Occipital lobe (tissue), 2 donors: ENCODE measurements around the genes OR1J2, ZBTB6, ZBTB26, STRBP, CRB2 and ADGRD2.

GRCh38 chr9:122001486-122001883 is 91.6 kb downstream of the TTLL11 start:
- RAMPAGE, long total RNA: no peak

DNA sequence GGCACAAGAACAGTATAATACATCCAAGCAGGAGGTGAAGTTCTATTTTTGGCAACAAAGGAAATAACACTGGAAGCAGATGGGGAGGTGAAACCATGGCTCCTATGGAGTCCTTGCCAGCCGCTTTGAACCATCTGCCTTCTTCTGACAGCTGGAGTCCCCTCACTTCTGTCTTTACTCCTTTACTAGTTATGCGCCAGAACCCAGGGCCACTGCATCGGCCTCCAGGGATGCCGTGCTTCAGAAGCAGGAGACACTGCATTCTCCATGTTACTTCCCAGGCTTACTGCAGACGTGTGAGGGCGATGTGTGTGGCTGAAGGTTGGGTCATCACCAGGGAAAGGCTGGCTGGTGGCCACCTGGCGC is 77.8 kb downstream of the TTLL11 start:
- RAMPAGE, long total RNA: no peak

- RAMPAGE, long total RNA: no peak
Observed at GRCh38 chr9:122252581-122253284, 11.9 kb downstream of the RBM18 start.

- RAMPAGE, long total RNA: no peak
Observed at GRCh38 chr9:122348394-122348691, 22.5 kb upstream of the PTGS1 start.

GRCh38 chr9:122510433-122510941 is at the start of gene OR1J2:
OR1J2 (plus strand) TSS chr9:122510802.
- RAMPAGE, long total RNA: no peak

DNA sequence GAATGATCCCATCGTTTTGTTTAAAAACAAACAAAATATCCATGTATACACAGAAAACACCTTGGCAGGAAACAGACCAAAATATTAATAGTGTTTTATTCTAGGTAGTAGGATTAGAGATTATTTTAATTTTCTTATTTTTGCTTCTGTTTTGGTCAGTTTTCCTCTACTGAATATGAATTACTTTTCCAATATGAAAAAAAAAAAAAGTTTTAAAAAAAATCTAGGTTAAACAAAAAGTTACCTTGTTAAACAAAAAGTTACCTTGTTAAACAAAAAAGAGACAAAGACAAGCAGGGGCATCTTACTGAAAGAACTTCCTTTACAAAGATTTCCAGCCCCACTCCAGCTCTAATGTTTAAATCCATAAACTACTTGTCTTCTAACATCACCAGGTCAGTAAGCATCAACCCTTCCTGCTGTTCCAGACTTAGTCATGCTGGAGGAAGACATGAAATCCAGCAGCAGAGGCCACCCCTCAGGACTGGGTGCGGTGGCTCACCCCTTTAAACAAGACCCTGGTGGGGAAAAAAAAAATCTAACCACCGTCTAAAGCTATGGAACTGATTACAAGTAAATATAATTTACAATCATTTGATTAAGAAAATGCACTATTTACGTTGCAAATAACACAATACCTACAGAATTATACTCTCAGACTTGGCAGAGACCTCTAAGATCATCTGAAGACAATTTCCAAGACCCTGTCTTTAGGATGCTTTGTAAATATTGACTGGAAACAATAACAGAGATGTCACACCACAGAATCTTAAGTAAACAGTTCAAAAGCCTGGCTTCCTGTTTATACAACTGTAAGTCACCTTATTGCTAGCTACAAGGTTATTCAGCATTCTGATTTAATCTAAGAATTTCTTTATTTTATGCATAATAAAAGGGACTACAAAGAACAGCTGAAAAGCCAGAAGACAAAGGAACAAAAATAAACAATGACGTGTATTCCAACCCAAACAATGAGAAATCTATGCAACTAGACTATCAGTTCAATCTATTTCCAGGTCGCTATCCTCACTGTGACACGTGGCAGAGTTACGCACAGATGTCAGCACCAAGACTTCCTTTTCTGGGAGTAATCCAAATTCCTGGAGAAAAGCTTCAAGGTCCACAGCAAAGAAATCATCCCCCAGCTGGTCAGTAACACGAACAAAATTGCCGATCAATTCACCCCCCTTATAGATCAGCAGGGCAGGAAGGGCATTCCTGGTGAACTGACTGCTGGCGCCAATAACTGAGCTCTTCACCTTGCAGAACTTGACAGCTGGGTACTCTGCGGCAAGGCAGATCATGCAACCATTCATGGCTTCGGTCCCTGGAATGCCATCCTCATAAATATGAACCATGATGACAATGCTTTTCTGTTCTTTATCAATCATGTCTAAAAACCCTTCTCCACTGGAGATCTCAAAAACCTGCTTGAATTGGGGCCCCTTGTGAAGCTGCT is 8.8 kb downstream of the PDCL start:
- RAMPAGE, long total RNA: no peak

DNA sequence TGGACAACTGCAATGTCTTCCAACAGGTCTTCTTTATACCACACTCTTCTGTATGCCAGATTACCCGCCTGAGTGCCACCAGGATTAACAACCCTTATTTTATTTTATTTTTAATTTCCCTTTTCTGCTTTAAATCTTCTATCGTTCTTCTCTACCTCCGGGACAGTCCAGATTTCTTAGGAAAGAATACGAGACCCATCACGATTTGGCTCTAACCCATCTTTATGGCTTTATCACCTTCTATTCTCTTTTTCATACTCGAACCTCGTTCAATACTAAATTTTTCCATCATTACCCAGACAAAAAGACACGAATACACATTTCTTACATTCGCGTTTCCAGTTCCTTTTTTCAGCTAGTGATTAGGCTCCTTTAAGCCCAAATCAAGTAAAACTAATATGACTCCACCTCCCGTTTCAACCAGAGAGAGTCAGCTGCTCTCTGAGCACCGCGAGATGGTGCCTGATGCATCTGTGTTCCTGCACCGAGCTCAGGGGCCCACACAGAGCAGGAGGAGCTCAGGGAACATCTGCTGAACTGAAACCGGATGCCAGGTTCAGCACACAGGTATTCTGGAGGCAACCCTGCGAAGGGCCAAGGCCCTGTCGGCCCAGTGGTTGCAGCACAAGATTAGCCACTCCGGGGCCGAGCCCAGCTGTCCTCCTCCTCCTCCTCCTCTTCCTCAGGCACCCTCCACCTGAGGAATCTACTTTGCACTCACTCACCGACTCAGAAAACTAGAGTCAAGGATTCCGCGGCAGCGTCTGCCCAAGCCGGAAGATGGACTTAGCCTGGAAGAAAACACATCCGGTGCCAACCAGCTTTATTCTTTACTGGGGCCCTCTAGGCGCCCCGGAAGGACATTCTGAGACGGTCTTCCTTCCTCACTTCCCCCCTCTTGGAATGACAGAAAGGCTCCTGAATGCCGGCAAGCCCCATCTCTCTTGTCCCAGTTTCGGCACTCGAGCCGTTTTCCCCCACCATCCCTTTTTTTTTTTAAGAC is at the start of gene ZBTB6:
ZBTB6 (minus strand) TSS at position 798 of the 1,003 bp plus-strand sequence.
- RAMPAGE, long total RNA: no peak

DNA sequence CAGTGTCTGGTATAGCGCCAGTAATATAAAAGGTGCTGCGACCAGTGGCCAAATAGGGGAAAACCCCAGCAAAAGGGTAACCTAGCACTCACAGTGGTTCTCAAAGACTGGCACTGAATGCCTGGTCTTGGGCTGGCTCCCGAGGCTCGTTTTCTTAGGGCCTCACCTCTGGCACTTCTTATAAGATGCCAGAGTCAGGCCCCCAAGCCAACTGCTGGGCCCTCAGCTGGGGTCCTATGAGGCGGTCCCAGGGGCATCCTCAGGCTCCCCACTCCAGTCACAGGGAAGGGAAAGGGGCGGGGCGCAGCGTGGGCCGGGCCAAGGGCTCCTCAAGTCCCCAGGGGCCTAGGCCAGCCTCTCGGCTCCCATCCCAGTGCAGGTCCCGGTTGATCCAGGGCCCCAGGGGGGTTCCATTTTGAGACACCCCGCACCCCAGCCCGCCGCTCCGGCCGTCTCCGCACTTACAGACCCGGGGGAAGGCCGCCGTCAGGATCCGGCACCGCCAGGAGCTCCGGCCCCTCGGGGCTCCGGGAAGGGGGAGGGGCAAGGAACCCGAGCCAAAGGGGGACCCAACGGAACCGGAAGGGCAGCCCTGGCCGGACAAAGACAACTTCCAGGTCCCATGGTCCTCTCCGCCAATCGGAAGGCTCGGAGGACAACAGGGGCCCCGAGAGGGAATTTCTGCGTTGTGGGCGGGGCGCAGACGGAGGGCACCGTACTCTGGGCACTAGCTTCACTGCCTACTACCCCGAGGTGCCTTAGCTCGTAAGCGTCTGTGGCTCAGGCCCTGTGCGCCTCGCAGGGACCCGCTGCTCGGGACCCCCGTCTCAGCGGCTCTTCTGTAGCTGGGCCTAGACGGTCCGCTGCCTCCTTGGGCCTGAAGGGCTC is at the start of gene ZBTB26:
ZBTB26 (minus strand) TSS at position 541 of the 888 bp plus-strand sequence.
- RAMPAGE, long total RNA: start-site peak on the plus strand centred at position 702 of the sequence, 134 bp wide, 35 and 43 reads in 2 replicates

- RAMPAGE, long total RNA: no peak
Observed at GRCh38 chr9:123131364-123132131, 98.1 kb downstream of the GPR21 start.

- RAMPAGE, long total RNA: no peak
Observed at GRCh38 chr9:123267853-123269158, at the start of gene STRBP. STRBP (minus strand) TSS chr9:123268586.

- RAMPAGE, long total RNA: no peak
Observed at GRCh38 chr9:123355896-123356384, at the start of gene CRB2. CRB2 (plus strand) TSS chr9:123356197.

DNA sequence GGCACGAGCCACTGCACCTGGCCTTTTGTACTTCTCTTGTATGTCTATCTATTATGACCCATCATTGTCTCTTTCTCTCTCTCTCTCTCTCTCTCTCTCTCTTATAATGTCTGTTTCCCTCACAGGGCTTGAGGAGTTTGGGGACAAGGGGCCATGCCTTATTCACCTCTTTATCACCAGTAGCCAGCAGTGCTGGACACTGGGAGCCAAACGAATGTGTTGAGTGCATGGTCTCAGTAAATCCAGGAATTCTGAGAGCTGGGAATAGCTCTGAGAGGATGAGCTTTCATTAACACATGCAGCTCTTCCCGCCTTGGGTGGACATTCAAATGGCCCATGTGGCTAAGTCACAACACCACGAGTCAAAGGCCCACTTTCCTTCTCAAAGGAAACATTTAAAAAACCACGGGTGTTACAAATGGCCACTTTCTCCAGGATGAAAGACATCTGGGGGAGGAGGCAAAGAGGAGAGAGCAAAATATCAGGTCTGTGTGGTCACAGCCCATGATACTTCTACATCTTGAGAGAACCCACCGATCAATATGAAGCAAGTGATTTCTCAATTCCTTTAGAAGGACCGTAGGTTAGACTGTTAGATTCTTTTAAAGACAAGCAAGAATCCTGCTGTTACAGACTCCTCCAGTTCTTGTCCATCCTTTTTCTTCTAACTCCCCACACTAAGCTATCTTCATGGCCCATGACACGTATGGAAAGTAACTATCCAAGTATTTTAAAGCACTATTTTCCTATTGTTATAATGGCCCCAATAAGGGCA is 139.3 kb downstream of the CRB2 start:
- RAMPAGE, long total RNA: no peak

DNA sequence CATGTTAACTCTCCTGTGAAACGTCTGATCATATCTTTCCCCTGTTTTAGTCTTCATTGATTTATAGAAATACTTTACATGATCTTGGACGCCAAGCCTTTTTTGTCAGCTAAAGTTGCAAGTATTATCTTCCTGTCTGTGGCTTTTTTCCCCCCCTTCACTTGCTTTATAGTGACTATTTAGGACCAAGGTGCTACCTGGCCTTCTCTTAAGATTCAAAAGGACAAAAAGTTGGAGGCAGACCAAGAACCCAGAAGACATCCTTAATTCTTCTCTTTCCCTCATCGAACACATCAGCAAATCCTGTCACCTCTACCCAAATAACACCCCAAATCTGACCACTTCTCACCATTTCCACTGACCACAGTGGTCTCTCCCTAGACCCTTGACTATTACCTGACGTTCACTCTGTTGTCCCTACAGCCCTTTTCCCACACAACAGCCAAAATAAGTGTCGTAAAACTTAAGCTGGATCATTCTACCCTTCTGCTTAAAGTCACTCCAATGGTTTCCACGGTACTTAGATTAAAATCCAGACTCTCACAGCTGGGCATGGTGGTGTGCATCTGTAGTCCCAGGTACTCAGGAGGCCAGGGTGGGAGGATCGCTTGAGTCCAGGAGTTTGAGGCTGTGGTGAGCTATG is 178.9 kb downstream of the CRB2 start:
- RAMPAGE, long total RNA: no peak

DNA sequence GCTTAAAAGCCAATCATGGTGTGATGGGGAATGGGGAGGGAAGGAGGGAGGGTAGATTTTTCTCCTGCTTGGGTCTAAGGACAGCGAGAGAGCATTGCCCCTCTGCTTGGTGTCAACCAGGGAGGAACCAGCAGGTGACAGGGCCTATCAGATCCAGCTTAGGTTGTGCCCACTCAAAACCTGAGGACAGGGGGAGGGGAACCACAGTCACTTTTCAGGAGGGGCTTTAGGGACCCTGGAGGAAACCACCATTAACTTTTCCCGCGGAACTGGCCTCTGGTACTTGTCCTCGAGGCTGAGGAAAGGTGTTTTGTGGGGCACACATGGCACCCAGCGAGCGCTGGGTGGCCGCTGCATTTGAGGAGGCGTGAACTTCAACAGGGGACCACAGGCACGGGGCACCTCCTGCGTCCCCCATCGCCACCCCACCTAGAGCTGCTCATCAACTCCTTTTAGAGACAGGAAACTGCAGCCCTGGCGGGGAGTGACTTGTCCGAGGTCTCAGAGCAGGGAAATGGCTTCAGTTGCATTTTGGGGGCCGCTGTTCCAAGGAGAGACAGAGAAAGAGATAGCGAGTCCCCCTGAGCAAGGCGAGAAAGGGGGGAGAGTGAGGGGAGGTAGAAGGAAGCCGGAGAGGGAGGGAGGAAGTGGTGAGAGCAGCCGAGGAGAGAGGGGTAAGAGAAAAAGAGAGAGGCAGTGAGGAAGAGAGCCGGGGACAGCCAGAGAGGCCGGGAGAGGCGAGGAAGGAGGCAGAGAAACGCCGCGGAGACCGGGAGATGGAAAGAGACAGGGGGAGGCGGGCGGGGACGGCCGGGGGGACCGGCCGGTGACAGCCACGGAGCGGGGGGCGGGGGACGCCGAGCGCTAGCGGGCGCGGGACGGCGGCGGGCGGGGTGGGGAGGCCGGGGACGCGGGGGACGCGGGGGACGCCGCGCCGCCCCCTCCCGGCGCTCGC is 12.6 kb upstream of the LHX2 start:
- RAMPAGE, long total RNA: start-site peak on the plus strand centred at position 269 of the sequence, 104 bp wide, 29 and 26 reads in 2 replicates; start-site peak on the plus strand centred at position 501 of the sequence, 300 bp wide, 95 and 58 reads in 2 replicates

GRCh38 chr9:124045462-124045938 is 33.9 kb downstream of the LHX2 start:
- RAMPAGE, long total RNA: no peak

- RAMPAGE, long total RNA: no peak
Observed at GRCh38 chr9:124257450-124257735, 356 bp upstream of the NEK6 start.

GRCh38 chr9:124281745-124282723 is 24.3 kb downstream of the NEK6 start:
- RAMPAGE, long total RNA: no peak

DNA sequence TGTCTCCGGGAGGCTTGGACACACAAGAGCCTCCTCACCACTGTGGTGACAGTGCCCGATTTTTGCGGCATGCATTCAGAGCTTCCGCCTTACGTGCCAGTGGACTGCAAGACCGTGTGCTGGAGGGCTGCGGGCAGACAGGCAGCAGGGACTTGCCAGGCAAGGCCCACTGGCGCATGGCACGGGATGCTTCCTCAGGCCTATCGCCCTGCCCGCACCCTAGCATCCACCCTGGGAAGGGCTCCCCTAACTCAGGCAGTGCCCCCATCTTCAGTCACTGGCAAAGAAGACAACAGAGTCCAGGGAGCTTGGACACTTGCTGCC is 60.4 kb downstream of the PSMB7 start:
- RAMPAGE, long total RNA: no peak

GRCh38 chr9:124450034-124450688 is at the start of gene ADGRD2:
ADGRD2 (plus strand) TSS chr9:124450451.
- RAMPAGE, long total RNA: no peak

DNA sequence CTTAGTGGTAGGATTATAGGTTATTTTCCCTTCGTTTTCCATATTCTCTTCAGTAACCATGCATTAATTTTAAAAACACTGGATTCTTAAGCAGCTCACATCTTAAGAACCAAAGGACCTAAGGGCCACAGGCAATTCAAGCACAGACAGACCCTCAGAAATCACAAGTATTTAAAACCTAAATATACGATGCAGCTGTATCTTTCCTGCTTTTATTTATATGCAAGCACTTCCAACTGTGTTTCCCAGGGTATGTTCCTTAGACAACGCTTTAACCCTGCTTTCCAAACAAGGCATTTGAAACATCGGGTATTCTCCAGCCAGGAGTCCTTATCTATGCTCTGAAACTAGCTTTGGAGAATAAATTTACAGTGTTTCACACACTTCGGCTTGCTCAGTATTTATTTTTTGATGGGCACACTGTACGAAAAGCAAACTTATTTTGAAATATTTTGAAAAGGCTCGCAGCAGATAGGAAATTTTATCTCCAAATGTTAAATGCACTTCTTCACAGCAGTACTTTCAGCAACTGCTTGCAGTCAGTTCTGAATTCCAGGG is 13.5 kb downstream of the NR6A1 start:
- RAMPAGE, long total RNA: no peak